HT-29 (cell line): ENCODE measurements around a stretch of chr15.

GRCh38 chr15:58692109-58693135 is 57.1 kb downstream of the ADAM10 start:
- RAMPAGE, long total RNA = no peak

GRCh38 chr15:58932627-58932894 is 918 bp downstream of the SLTM start:
- RAMPAGE, long total RNA = no peak

- RAMPAGE, long total RNA = no peak
Measured at GRCh38 chr15:58932969-58933260, 564 bp downstream of the SLTM start.

- RAMPAGE, long total RNA = no peak
Measured at GRCh38 chr15:59276176-59277354, 69.9 kb downstream of the LDHAL6B start.

DNA sequence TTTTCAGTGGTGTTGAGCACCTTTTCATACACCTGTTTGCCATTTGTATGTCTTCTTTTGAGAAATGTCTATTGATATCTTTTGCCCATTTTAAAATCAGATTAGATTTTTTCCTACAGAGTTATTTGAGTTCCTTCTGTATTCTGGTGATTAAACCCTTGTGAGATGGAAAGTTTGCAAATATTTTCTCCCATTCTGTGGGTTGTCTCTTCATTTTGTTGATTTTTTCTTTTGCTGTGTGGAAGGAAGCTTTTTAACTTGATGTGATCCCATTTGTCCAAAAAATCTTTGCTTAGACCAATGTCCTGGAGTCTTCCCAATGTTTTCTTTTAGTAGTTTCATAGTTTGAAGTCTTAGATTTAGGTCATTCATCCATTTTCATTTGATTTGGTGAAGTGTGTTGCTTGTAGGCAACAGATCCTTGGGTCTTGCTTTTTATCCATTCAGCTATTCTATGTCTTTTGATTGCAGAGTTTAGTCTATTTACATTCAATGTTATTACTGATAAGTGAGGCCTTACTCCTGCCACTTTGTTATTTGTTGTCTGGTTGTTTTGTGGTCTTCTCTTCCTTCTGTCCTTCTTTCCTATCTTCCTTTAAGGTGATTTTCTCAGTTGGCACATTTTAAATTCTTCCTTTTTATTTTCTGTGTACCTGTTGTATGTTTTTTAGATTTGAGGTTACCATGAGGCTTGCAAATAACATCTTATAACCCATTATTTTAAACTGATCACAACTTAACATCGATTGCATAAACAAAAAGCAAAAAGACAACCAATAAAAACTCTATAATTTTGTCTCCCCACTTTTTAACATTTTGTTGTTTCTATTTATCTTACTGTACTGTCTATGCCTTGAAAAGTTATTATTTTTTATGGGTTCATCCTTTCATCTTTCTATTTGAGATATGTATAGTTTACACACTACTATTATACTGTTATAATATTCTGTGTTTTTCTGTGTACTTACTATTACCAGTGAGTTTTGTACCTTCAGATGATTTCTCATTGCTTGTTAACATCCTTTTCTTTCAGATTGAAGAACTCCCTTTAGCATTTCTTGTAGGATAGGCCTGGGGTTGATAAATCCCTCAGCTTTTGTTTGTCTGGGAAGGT is 30.2 kb downstream of the MYO1E start:
- RAMPAGE, long total RNA = no peak

GRCh38 chr15:59456009-59456547 is 18.1 kb downstream of the FAM81A start:
- RAMPAGE, long total RNA = no peak

- RAMPAGE, long total RNA = no peak
Measured at GRCh38 chr15:59530947-59531502, 80.6 kb upstream of the GCNT3 start.

GRCh38 chr15:59549086-59549634 is 62.4 kb upstream of the GCNT3 start:
- RAMPAGE, long total RNA = no peak

- RAMPAGE, long total RNA = no peak
Measured at GRCh38 chr15:59674307-59674779, 14.8 kb downstream of the BNIP2 start.

DNA sequence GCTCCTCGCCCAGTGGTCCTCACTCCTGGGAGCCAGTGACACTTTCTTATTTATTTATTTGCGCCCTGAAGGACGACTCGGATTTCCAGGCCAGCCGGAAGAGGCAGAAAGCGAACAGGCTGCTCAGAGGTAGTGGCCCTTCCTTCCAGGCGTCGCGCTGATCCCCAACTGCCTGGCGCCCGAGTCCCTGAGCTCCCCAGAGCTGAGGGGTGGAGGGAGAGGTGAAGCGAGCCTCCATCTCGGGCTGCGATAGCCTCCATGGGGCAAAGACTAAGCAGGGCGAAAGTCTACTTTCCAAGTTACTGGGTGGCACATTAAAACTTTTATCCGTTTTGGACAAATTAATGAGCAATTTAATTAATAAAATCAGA is 9.9 kb upstream of the FOXB1 start:
- RAMPAGE, long total RNA = no peak

DNA sequence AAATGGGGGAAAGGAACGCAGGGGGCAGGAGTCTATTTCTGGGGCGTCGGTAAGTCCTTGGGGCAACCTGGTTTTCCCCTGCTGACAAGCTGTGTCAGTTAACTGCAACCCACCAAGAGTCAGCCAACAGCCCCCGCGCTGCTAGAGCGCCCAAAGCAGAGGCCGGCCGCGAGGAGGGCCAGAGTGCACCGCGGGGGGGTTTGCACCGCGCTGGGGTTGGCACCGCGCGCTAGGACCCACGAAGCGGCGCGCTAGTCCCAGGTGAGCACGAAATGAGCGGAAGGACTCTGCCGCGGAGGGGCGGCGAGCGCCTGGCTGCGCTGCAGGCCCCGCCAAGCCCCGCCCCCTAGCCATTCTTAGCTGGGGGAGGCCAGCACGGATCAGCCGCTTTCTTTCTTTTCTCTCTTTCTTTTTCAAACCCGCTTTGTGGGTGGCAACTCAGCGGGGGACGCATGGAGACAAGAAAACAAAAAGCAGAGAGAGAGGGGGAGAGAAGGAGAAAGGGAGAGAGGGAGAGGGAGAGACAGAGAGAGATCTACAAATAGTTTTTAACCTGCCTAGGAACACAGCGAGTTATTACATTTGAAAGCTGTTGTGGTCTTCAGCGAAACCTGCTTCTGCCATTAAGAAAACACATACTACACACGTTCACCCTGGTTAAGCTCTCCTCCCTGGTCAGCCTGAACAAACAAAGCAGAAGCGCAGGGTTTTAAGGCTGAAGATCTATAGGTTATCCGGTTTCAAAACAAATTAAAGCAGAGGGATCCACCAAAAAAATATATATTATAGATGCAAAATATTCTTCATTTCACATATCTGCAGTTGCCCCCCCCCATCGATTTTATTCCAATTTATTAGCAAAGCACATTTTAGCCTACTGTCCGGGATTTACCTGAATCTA is 6.9 kb upstream of the FOXB1 start:
- RAMPAGE, long total RNA = no peak

DNA sequence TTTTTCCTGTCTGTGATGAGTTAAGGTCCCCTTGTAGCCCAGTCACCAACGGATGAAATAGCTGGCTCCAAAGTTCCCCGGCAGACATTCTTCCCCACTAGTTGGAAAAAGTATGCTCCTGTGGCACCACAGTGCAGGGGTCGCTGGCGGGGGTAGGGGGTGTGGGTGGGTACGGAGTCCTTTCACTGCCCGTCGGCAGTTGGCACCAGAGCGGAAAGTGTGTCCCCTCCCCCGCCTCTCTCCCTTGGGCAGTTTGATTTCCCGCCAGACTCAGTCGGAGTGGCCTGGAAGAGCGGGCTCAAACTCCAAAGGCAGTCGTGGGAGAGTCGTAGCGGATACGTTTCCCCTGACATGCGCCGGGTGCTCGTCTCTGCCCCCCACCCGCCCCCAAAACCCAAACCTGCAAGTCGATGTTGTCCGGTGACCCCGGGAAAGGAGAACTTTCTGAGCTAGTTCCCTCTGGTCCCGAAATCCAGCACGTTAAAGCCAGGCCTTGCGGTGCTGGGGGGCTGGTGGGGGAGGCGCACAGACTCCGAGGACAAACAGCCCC is 4.5 kb upstream of the FOXB1 start:
- RAMPAGE, long total RNA = no peak

DNA sequence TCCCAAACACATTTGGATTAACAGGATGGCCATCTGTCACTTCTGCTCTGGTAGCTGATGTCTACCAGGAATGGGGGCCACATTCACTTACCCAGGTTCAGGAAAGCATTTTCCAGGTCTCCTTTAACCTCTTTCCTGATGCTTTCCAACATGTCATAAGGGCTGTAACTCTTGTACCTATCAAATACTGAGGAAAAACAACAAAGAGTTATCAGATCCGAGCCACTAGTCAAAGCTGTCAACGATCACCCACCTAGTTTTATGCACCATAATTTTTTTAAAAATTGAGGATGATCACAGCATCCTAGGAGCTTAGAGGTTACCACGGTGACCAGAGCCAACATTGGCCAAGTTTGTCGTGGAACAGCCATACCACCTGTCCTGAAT is 46.2 kb downstream of the ANXA2 start:
- RAMPAGE, long total RNA = no peak

GRCh38 chr15:60356633-60357500 is 40.9 kb downstream of the ANXA2 start:
- RAMPAGE, long total RNA = no peak

GRCh38 chr15:60389210-60389980 is 8.4 kb downstream of the ANXA2 start:
- RAMPAGE, long total RNA = no peak

GRCh38 chr15:60590657-60591233 is 111.8 kb upstream of the ICE2 start:
- RAMPAGE, long total RNA = no peak

- RAMPAGE, long total RNA = no peak
Measured at GRCh38 chr15:60592355-60593285, 113.7 kb upstream of the ICE2 start.

DNA sequence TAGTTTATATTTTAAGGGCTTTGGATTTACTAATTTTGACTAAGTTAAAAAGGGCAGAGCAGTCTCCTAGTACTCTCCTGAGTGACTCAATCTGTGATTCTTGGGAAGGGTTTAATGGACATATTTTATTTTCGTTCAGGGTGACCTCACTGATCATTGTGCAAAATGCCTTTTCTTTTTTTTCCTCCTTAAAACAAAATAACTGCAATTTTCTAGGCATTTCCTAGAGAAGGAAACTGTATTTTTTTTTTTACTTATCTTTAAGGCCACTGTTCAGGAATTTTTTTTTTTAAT is 133.7 kb upstream of the ICE2 start:
- RAMPAGE, long total RNA = no peak

DNA sequence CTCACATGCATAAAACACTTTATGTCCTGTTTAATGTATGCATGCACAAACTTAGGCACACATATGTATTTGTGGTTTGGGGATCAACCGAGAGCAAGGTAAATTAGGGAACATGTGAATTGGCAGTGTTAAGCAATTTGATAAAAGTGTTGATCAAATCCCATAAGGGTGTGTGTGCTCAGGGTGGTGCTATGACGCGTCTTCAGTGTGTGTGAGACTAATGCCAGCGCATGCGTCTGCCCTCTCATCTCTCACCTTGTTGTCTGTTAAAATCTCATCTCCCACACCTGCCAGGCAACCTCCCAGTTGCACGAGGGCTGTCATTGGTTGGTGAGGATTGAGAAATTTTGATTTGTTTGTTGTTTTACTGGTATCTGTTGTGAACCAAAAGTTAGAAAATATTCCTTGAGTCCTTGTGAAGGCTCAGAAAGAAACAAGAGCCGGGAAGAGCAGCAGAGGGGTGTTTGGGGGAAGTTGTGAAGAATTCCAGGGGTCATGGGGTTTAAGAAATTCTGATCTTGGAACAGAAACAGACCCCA is 137.2 kb upstream of the ICE2 start:
- RAMPAGE, long total RNA = no peak

GRCh38 chr15:60620722-60621379 is 141.9 kb upstream of the ICE2 start:
- RAMPAGE, long total RNA = no peak